Sciatic nerve (tissue), 1 donor: ENCODE measurements around the genes PHF21A, CREB3L1 and CSTPP1.

DNA sequence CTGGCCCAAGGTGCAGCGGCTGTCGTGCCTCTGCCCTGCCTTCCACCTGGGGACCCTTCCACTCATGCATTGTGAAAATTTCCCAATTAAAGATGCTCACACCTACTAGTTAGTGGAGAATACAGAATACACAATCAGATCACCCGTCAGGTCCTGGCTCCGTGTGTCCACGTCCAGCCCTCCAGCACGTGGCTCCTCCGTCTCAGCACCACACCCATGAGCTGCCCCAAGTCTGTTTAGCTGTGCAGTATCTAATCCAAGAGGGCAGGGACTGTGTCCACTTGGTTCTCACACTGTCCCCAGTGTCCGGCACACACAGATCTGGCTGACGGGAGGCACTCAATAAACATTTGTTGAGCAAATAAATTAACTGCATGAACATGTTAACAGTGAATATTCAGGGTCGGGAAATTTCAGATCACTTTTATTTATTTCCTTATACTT lies 110.9 kb downstream of the CHST1 start:
- PRO-cap: no peak

GRCh38 chr11:45665893-45666257 lies 453 bp upstream of the CHST1 start:
- PRO-cap: no peak

- PRO-cap: bidirectional peak, plus-strand start at chr11:45799160, minus-strand start at chr11:45798905
Measured at GRCh38 chr11:45798743-45799038, 6.3 kb upstream of the SLC35C1 start.

DNA sequence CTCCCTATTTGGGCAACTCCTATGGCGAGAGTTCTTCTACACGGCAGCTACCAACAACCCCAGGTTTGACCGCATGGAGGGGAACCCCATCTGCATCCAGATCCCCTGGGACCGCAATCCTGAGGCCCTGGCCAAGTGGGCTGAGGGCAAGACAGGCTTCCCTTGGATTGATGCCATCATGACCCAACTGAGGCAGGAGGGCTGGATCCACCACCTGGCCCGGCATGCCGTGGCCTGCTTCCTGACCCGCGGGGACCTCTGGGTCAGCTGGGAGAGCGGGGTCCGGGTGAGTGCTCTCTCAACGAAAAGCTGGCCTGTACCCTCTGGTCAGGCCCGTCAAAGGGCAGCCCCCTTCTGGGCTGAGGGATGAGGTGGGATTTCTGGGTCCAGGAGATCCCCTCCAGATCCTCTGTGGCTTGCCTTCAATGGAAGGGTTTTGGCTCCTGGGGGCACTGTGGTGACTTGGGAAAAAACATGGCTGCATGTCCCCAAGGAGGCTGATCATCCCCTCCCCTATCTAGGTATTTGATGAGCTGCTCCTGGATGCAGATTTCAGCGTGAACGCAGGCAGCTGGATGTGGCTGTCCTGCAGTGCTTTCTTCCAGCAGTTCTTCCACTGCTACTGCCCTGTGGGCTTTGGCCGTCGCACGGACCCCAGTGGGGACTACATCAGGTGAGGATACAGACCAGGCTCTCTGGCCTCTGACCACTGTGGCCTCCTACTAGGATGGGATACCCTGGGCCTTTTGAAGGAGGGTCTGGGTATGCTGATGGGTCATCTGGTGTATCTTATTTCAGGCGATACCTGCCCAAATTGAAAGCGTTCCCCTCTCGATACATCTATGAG lies 15.7 kb upstream of the MAPK8IP1 start:
- PRO-cap: no peak

DNA sequence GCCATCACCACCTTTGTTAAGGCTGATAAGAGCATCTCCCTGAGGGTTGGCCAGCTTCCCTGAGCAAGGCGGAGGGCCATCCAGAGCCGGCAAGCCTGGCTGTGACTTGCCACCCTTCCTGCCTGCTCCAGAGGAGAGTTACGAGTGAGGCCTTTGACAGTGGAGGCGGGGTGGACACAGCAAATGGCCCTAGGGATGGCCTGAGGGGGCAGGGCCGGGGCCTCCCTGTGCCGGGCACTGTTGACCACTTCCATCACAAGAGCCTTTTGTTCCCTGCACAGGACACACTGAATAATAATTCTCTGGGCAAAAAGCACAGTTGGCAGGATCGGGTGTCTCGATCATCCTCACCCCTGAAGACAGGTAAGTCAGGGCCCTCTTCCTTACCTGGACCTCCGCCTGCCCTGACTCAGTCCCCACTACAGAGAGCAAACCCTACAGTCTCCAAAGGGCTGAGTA lies 5.3 kb downstream of the FREY1 start:
- PRO-cap: no peak

DNA sequence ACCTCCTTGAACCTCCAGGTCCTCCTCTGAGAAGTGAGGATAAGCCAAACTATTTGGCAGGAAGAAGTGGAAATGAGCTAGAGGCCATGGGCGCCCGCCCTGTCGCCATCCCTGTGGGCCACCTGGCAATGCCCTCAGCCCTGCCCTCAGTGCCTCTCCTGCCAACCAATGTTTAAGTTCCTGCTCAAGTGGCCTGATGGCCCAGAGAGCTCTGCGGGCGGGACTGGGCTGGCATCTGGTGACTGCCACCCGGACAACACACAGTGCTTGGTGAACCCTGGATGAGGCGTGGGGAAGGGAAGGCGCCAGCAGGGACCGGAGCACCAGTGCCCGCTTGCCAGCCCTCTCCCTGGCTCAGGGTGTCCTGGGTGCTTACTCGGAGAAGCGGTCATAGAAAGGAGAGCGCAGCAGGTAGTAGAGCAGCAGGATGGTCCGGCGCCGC lies 4.2 kb downstream of the PEX16 start:
- PRO-cap: no peak

GRCh38 chr11:45932839-45933732 lies 10.6 kb downstream of the LARGE2 start:
- PRO-cap: no peak

GRCh38 chr11:46120536-46121532 lies at the start of gene PHF21A:
Gene PHF21A, minus strand, starts transcription at chr11:46121454.
- PRO-cap: bidirectional peak, plus-strand start at chr11:46120671, minus-strand start at chr11:46120494; bidirectional peak, plus-strand start at chr11:46121029, minus-strand start at chr11:46120985; bidirectional peak, plus-strand start at chr11:46121317, minus-strand start at chr11:46121100; bidirectional peak, plus-strand start at chr11:46121609, minus-strand start at chr11:46121451

DNA sequence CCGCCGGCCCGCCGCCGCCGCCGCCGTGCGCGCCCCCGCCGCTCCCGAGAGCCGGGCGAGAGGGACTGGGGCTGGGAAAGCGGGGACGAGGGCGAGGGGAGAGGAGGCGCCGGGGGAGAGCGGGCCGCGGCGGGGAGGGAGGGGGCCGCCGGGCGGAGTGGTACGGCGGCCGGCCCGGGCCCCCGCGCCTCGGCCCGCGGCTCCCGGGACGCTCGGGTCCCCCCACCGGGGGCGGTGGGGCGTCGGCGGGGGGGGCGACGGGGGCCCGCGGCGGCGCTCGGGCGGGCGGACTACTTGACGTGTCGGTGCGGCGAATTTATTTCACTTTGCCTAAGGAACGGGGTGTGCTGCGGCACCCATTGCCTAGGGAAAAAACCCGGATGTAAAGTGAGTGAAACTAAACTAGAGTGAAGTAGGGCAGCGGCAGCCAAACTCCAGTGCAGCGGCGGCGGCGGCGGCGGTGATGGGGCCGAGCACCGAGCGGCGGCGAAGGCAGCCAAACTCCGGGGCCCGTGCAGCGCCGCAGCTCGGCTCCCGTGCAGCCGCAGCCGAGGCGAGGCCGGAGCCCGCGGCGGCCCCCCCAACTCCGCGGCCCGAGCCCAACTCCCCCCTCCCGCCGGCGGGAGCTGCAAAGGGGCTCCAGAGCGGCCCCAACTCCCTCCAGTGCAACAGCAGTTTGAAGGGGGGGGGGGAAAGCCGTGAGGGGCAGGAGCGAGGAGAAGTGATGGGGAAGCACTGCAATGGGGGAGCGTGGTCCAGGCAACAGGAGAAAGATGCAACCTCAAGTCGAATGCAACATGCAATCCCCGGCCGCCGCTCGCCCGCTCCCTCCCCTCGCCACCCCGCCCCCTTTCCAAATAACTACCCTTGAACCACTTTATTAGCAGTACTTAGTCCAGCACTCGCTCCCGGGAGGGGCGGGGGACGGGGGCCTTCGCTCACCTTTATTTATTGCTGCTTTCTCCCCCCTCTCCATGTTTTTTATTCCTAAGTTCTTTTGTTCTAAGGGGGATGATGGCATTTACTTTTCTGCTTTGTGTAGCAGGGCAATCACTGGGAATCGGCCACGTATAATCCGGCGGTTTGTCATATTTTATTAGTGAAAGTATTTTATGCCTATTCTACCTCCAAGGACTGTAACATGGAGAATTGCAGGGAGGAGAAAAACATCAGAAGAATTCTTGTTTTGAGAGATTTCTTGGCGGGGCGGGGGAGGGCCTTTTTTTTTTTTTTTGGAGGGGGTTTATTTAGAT lies 705 bp upstream of the PHF21A start:
- PRO-cap: bidirectional peak, plus-strand start at position 77 of the sequence, minus-strand start outside the sequence; bidirectional peak, plus-strand start at position 430 of the sequence, minus-strand start at position 233 of the sequence; bidirectional peak, plus-strand start at position 908 of the sequence, minus-strand start at position 775 of the sequence

DNA sequence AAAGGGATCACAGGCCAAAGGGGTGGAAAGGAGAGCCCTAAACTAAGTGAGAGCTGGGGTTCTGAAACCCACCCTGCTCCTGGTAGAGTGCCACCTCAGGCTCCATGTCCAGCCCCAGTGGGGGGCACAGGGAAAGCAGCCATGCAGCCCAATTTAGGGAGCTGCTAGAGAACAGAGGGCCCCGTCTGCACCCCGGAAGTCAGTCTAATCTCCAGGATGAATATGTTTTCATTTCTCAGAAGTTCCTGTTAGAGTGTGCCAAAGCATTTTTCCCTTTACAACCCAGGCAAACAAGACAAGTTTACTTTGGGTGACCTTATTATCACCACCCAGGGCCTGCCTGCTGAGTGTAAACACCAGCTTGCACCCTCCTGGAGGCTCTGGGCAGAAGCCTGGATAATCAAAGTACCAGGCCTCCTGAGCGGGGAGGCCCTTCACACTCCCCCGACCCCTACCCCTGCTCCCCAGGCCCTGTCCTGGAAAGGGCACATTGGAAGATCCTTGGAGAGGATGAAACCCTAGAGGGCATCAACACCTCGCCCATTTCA lies 3.7 kb upstream of the CREB3L1 start:
- PRO-cap: bidirectional peak, plus-strand start at position 319 of the sequence, minus-strand start at position 206 of the sequence

GRCh38 chr11:46277406-46277801 lies at the start of gene CREB3L1:
Gene CREB3L1, plus strand, starts transcription at chr11:46277662.
- PRO-cap: unidirectional peak, plus-strand start at chr11:46277677

- PRO-cap: no peak
Measured at GRCh38 chr11:46330393-46330926, 16.8 kb upstream of the DGKZ start.

GRCh38 chr11:46361256-46362044 lies 14.2 kb downstream of the DGKZ start:
- PRO-cap: bidirectional peak, plus-strand start at chr11:46361564, minus-strand start at chr11:46361463

GRCh38 chr11:46373998-46374708 lies 7.3 kb upstream of the MDK start:
- PRO-cap: no peak

DNA sequence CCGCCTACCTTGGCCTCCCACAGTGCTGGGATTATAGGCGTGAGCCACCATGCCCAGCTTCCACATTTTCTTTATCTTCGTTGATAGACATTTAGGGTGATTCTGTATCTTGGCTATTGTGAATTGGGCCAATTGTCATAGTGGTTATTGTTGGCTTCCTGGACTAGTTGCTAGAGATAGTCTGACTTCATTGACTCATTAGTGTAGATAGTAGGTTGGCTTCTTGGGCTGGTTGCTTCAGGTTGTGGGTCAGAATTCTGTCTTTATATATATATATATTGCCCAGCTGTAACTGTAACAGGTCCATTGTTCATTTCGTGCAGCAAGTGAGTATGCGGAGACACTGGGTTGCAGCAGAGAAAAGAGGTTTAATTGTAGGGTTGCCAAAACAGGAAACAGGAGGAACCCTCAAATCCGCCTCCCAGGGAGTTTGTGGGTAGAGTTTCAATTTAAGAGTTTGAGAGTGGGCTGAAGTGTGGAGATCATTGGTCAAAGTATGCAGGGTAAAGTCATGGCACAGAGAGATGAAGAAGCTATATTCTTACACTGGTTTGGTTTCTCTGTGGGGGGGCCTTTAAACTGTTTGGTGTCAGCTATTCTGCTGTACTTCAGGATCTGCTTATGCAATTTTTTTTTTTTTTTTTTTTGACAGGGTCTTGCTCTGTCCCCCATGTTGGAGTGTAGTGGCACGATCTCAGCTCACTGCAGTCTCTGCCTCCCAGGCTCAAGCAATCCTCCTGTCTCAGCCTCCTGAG lies 22.1 kb downstream of the ATG13 start:
- PRO-cap: no peak

DNA sequence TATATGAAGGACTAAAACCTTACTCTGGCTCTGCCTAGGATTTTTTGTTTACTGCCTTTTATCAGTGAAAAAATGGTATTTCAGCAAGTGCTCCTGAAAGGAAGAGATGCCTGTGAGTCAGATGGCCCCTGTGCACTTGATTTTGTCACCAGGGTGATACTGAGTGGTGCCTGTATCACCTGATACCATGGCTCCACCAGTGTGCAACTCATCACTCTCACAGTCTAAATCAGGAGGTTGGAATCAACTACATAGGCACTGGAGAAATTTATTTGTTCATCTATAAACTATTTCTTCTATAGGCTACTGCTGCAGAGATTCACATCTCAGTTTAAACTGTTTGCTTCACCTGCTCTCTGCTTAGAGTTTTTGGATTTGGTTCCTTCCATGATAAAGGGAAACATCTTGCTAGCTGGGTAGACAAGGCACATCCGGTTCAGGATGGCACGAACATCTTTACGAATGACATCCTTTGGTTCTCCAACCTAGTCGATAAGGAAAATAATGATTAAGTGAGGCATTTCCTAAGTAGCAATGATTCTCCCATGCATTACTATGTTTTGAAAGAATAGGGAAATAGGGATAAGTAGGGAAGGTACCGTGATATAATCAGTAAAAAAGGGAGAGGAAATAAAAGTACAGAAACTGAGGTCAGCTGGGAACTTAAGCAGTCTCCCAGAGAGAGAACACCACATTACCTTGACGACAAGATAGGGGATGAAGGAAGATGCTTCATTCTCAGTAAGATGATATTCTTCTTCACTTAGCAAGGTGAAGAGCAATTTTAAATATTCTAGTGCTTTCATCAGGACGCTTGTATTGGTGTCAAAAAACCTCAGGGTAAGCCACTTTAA lies 43.5 kb downstream of the F2 start:
- PRO-cap: no peak

DNA sequence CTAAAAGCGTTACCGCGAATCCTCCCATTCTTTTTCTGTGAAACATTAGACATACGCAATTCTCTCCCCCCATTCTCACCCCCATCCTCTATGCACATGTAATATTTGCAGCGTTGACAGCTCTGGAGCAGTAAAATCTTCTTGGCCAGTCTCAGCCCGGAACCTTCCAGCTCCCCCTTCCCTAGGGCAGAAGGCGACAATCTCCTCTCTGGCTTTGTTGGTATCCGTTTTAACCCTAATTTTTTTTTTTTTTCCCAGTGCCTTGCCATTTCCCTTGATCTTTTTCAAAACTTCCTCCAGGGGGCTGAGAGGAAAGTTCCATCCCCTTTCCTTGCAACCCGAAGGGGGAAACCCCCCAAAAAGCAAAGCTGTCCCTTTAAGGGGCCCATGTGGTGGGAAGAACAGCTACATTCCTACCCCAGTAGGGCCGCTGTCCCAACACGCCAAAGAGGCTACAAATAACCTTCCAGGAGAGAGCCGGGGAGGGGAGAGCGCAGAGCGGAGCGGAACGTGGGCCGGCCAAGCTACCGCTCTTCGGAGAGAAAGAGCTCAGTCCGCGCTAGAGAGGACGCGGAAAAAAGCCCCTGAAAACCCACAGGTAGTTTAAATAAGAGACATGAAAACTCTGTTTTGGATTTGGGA lies 1.8 kb downstream of the LRP4 start:
- PRO-cap: unidirectional peak, plus-strand start at position 421 of the sequence; unidirectional peak, plus-strand start at position 469 of the sequence

- PRO-cap: bidirectional peak, plus-strand start at chr11:46936763, minus-strand start at chr11:46936644
Measured at GRCh38 chr11:46936233-46937526, at the start of gene CSTPP1. Gene CSTPP1, plus strand, starts transcription at chr11:46936761.

DNA sequence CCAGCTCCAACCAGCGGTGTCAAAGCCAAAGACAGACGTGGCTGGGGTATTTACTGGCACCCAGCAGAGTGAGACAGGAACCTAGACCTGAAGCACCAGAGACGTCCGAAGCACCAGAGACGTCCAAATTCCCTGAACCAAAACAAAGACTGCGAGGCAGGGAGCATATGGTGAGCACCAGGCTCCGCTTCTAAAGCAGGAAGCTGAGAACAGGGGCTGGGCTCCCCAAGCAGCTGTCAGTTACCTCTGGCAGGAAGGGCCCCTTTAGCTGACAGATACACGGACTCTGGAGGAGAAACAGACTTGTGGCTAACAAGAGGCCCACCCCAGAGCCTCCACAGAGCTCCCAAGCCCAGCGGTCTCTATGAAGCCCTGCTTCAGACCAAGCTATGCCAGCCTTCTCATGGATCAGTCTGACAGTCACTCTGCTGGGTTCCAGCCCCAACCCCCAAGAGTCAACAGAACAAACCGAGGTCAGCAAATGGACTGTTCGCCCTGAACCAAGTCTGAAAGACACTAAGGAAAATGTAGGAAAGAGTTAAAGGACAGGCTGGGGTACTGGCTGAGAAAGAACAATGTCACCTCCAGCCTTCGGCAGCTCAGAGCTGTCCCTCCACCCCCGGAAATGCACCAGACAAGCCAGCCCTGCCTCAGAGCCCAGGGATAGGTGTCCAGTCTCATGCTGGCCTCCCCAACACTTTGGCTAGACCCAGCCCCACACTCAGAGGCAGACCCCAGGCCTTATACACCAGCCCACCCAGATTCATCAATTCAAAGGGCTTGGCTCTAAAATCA lies 4.0 kb downstream of the ARFGAP2 start:
- PRO-cap: no peak

DNA sequence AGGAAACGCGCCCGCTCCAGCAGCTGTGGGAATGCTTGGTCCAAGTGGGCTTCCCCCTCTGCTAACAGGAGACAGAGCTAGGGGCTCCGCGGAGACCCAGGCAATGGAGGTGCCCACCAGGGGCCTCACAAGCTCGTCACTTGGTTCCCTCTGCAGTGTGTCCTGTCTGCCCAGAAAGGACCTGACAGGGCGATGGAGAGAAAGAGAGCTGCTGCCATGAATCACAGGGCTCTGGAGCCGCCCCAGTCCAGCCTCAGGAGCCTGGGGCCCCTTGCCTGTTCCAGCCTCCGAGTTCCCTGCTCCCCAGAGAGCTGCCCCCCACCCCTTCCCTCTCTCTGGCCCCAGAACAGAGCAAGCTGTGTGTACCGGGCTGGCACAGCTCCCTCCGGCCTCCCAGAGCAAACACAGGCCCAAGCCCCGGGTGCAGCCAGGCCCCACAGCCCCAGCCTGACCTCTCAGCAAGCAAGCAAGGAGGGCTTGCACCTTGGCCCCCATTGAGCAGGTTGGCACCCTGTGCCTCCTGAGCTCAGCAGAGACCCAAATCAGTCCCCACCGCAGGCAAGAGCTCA lies 1.6 kb downstream of the PACSIN3 start:
- PRO-cap: no peak